A172 (cell line): ENCODE results near the gene TULP3.

- RAMPAGE, long total RNA: no peak
Measured at GRCh38 chr12:2169975-2170884, 117.4 kb downstream of the CACNA1C start.

GRCh38 chr12:2187000-2187595 is 134.3 kb downstream of the CACNA1C start:
- RAMPAGE, long total RNA: no peak

DNA sequence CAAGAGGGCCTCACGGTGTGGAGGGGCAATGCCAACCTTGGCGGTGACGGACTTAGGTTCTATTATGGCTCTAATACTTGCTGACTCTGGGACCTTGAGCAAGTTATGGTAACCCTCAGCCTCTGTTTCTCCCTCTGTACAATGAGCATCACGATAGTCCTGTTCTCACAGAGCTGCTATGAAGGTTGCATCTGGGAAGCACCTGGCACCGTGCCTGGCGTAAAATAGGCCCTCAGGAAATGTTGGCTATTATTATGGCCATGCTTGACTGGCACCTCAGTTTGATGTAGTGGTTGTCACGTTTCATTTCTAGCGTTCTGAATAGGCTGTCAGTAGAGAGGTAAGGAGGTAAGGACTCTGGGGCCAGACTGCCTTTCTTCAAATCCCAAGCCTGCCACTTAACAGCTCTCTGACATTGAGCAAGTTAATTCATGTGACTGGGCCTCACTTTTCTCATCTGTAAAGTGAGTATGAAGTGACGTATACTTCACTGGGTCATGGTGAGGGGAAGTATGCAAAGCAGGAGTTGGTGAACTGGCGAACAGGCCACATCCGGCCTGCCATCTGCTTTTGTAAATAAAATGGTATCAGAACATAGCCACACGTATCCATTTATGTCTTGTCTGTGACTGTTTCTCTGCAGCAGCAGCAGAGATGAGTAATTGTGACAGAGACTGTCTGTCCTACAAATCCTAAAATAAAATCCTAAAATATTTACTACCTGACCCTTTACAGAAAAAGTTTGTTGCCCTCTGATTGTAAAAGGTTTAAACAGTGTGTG is 196.1 kb downstream of the CACNA1C start:
- RAMPAGE, long total RNA: no peak

DNA sequence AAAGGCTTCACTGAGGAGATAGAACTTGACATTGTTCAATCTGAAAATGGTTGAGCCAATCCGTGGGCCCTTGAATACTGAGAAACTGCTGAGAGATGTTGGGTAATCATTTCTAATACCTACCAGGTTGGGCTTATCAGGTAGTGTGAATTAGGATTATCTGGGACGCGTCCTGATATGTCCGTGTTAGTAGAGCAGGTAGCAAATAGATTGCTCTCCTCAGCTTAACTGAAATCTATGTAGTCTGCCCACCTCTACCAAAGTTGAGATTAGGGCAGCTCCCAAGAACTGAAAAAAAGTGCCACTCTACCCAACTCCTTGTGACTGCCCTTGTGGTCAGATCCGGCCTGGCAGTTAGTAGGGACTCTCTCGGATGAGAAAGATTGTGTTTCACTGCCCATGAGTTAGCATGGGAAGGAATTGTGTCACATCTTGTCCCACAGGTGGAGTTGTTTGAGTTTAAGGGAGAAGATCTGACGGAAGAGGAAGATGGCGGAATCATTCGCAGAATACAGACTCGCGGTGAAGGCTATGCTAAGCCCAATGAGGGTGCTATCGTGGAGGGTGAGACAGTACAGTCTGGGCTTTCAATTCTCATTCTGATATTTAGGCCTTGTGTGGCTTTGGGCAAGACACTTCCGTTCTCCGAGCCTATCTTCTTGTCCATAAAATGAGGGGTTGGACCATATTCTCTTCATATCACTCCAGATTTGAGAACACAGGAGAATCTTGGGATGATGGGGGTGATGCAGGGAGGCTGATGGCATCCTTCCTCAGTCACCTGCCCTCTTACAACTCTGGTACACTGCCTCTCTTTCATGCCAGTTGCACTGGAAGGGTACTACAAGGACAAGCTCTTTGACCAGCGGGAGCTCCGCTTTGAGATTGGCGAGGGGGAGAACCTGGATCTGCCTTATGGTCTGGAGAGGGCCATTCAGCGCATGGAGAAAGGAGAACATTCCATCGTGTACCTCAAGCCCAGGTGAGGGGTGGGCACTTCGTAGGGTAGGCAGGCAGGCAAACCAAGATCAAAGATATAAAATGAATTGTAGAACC is 3.8 kb downstream of the FKBP4 start:
- RAMPAGE, long total RNA: no peak

- RAMPAGE, long total RNA: no peak
Measured at GRCh38 chr12:2813553-2813930, 1.1 kb downstream of the ITFG2 start.

GRCh38 chr12:2889800-2890065 is 958 bp upstream of the TULP3 start:
- RAMPAGE, long total RNA: no peak

- RAMPAGE, long total RNA: start-site peak on the plus strand at chr12:2890871-2890919, 47 and 38 reads in 2 replicates
Measured at GRCh38 chr12:2890159-2890990, at the start of gene TULP3. Gene TULP3, plus strand, starts transcription at chr12:2890891.

GRCh38 chr12:2998522-2999300 is 39.5 kb downstream of the TEAD4 start:
- RAMPAGE, long total RNA: no peak

- RAMPAGE, long total RNA: no peak
Measured at GRCh38 chr12:3047834-3048404, 29.3 kb upstream of the TSPAN9 start.

GRCh38 chr12:3168699-3169262 is 91.6 kb downstream of the TSPAN9 start:
- RAMPAGE, long total RNA: no peak

DNA sequence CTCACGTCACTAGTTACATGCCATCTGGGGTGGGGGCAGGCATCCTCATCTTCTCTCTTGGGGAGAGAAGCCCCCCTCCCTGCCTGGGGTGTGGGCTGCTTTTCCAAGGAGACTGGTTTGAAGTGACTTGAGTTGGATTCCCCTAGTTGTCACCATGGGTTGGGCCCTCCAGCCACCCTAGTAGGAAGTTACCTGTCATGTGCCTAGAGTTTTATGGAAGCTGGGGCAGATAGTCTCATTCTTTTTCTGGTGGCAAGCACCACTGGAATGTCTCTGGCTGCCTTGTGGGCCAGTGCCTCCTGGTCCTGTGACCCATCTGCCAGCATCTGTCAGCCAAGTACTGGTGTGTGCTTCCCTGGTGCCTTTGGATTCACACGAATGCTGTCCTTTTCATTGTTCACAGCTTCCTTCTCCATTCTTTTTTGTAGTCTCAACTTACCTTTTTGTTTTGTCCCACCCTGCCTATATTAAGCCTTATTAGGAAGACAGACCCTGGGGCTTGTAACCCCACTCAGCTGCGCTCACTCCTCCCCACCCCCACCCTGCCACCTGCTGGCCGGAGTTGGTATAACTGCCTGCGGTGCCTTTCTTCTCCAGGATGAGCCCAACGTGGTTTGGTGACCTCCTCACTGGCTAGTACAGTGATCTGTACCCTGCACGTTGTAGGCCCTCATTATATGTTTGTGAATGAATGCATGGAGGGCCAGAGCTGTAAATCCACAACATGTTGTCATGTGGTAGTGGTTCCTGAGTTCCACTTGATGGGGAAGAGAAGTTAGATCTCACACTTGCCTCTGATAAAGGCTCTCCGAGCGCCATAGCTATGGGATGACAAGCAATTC is 125.7 kb downstream of the TSPAN9 start:
- RAMPAGE, long total RNA: no peak

DNA sequence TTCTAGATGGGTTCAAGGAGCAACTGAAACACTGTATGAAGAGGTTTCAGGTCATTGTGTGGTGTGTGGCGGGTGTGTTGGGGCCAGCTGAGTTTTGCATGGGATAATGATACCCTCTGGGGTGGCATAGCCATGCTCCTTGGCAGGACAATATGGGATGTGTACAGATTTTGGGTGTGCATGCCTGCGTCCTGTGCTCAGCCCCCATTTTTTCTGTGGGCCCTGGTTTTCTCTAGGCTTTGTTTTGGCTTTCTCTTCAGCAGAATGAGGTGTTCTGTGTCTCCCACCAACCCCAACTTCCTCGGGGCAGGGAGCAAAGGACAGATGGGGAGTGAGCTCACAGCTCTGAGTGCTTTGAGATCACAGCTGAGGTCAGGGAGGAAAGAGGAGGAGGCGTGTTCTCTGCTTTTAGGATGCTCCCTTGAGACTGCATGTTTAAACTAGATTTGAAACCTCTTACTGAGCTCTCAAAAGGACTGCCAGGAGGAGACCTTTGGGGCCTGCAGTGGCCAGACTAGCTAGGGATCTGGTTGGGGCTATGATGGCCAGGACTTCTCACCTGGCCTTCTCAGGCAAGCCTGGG is 140.9 kb downstream of the TSPAN9 start:
- RAMPAGE, long total RNA: no peak

GRCh38 chr12:3236329-3237414 is 159.5 kb downstream of the TSPAN9 start:
- RAMPAGE, long total RNA: no peak

- RAMPAGE, long total RNA: no peak
Measured at GRCh38 chr12:3244254-3244753, 167.1 kb downstream of the TSPAN9 start.

- RAMPAGE, long total RNA: no peak
Measured at GRCh38 chr12:3252188-3252851, 175.1 kb downstream of the TSPAN9 start.

GRCh38 chr12:3317781-3318166 is 173.2 kb upstream of the PRMT8 start:
- RAMPAGE, long total RNA: no peak

DNA sequence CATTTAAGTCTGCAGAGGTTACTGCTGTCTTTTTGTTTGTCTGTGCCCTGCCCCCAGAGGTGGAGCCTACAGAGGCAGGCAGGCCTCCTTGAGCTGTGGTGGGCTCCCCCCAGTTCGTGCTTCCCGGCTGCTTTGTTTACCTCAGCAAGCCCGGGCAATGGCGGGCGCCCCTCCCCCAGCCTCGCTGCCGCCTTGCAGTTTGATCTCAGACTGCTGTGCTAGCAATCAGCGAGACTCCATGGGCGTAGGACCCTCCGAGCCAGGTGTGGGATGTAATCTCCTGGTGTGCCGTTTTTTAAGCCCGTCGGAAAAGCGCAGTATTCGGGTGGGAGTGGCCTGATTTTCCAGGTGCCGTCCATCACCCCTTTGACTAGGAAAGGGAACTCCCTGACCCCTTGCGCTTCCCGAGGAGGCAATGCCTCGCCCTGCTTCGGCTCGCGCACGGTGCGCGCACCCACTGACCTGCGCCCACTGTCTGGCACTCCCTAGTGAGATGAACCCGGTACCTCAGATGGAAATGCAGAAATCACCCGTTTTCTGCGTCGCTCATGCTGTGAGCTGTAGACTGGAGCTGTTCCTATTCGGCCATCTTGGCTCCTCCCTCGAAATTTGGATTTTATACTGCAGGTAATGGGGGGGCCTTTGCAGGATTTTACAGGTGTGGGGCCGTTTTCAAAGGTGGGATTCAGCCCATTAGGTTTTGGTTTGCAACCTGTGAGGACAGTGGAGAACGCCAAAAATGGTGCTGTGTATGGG is 93.2 kb upstream of the PRMT8 start:
- RAMPAGE, long total RNA: no peak

DNA sequence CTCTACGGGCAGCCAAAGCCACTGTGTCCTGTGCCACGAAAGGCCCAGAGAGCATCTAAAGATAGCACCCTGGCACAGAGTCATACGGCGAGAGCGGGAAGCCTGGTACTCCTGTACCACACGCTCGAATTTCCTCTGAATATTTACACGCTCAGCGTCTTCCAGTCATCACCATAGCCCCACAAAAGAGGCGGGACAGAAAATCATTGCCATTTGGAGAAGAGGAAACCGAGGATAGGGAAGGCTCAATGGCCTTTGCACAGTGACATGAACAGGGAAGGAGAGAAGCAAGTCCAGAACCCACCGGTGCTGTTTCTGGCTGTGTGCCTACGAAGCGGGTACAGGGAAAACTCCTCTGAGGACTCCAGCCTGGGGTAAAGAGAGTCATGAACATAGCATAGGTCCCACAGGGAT is 39.7 kb downstream of the PRMT8 start:
- RAMPAGE, long total RNA: no peak

DNA sequence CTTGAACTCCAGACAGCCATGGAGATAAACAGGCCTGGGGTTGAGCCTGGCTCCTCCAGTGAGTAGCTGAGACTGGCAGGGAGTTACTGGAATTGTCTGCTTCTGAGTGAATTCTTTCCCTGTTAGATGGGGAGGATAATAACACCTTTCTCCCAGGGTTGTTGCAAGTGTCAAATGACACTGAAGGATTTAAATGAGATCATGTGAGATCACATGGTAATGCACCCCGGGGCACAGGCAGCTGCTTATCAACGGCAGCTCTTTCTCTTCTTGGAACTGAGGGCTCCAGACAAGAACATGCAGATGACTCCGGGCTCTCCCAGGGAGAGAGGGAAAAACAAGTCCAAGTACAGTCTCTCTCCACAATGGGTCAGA is 109.0 kb downstream of the PRMT8 start:
- RAMPAGE, long total RNA: no peak

DNA sequence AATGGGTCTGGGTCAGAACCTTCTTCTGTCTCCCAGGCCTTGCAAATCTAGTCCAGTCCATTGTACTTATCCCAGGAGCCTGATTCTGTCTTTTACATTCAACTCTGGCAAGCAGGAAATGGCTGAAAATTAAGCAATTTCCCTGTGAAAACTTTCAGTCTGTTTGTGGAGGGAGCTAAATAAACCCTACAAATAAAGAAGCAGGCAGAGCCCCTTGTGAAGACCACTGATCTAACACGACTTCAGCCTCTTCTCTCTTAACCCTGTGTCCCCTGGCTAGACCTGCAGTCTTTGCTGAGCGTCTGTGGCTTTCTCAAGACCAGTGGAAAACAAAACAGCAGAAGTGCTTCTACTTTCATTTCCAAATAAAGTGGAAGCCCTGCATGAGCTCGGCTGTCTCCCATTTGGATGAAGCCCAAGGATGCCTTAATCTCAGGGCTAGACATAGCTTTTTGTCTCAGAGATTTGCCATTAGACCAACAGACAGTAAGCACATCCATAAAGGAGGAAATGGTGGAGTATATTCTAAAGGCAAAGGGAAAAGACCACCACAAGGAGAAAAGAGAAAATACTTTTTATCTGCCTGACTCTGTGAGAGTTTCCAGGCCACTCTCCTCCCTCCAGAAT is 48.2 kb downstream of the CRACR2A start:
- RAMPAGE, long total RNA: no peak